Epithelial cell of prostate (primary cell): ENCODE measurements around a stretch of chr9.

- RRBS = no CpG with 5 or more reads among the region's 9 CpGs
Observed at GRCh38 chr9:36999642-37000359, 34.3 kb downstream of the PAX5 start.

DNA sequence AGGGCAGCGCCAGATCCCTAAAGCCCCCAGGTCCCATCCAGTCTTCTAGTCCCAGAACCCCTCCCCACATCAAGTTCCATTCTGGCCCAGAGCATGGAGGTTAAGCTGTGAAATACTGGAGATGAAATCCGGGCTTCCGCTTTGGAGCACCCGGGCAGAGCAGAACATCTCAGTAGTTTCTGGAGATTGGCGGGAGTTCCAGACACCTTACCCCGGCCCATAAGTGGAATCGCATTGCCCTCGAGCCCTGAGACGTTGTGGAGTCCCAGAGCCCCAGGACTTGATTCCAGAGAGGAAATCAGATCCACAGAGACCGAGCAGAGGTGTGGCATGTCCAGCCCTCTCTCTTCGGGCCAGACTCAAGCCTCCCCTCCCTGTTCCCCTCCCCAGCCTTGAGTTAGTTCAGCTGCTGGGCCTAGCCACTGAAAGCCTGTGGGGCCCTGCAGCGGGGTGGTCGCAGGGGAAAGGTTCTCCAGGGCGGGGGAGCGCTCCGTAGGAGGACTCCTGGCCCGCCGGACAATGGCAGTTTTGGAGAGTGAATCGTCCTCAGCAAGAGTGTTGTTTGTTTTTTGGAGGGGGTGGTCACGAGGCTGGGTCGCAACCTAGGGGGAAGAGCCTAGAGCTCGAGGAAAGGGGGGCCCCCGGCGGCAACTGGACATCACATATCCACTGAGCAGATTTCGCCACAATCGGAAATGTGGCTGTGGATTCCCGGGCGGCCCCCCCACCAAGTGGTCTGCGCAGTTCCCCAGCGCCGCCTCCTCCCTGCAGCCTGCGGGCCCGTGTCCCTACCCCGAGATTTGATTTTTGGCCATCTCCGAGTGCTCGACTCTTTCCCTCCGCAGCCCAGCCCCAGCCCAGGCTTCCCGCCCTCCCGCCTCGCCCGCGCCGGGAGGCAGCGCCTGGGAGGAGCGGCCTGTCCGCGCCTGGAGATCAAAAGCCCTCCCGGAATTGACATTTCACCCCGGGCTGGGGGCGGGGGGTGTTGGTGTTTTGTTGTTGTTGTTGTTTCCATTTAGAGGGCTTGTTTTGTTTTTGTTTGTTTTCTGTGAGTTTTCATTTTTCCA, 1.2 kb upstream of the PAX5 start:
- RRBS = 6% methylated on average over 11 of the region's 50 CpGs

DNA sequence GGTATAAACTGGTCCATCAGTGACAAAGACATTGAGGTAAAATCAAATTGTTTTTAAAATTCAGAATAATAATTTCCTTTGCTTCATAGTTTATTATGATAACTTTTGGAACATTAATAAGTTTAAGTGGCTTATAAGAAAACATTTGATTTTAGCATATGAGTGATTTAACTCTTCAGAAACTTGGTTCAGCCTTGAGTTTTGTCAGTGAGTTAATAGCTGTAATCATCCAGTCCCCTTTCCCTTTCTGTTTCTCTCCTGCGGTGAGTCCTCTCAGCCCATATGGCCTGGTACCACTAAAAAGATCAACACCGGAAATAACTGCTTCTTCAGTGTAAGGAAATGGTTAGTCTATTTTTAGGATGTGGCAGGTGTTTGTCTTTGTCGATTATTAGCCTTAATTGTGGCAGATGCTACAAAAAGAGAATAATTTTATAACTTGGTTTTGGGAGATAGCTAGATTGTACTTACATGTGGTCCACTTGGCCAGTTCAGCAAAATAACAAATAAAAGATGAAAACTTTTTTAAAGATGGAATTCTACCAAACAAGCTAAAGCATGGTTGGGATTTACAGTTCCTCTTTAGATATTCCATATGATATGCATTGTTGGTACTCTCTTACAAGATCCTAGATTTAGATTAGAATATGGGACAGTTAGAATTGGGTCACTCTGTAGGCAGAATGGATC, 120.2 kb upstream of the GRHPR start:
- RRBS = no CpG with 5 or more reads among the region's 3 CpGs

DNA sequence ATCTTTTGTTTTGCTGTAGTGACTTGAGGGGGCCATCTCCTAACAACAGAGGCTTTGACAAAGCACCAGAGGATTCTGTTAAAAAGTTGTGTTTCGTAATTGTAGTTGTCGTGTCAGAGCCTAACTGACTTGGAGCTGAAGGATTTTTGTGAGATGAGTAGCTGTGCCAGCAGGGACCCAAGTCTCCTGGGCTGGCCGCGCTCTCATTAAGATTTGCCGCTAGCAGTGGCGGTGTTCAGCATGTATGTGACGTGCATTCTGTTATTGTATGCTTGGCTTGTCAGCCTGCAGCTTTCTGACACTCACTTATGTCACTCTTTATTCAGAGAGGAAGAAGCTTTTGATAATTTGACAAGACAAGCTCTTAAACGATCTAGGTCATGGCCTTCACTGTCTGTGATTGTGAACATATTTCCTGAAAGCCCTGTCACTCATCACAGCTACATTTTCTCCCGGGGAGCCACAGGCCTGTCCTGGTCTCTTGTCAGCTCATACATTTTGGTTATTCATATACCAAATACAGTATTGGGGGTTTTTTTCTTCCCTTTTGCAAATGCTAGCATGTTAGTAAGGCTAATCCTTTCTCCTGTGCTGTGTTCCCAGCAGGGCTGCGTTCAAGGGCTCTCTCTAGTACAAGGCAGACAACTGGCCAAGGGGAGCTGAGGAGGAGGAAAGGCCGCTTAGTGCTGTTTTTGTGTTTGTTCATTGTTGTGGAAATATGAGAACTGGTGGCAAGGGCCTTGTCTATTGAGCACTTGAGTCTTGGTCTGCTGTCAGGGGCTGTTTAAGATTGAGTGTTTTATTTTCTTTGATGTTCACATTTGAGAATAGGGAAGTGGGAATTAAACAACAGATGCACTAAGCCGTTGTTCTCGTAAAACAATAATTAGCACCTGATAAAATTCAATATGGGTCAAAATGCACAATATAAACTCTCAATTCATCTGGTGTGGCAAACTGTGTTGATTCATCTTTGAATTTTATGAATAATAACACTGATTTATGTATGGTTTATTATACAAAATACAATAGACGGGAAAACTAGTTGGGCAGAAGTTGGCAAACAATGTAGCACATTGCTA, 98.0 kb upstream of the GRHPR start:
- RRBS = no CpG with 5 or more reads among the region's 14 CpGs

DNA sequence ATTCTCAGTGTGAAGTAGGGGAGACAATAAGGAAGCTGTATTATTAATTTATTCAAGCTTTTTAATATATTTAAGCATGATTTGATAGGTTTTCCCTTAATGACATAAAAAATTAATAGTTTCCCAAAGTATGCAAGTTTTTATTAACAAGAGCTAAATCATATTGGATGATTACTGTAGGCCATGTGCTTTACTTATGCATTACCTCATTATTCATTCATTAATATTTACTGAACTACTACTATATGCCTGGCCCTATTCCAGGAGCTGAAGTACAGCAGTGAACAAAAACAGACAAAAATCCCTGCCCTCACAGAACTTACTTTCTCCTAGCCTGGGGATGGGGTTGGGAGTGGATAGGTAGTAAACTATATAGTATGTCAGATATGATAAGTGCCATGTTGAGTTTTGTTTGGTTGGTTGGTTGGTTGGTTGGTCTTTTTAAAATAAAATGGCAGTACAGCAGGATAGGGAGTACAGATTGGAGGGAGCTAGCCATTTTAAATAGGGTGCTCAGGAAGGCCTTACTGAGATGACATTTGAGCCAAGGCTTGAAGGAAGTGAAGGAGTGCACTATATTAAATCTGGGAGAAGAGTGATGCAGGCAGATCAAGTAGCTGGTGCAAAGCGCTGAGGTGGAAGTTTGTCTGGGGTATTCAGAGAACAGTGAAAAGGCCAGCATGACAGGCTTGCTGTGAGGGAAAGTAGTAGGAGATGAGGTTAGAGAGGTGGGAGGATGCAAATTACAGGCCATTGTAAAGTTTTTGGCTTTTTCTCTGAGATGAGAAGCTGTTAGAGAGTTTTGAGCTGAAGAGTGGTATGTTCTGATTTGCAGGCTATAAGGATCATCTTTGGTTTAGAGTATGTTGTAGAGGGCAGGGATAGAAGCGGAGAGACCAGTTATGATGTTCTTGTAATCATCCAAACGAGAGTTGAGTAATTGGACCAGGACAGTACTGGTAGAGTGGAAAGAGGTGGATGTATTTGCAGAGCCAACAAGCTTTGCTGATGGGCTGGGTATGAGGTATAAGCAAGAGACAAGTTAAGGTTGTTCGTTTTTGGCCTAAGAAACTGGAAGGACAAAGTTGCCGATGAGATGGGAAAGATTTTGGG, 80.9 kb upstream of the GRHPR start:
- RRBS = no CpG with 5 or more reads among the region's 5 CpGs

- RRBS = no CpG with 5 or more reads among the region's 14 CpGs
Observed at GRCh38 chr9:37440361-37441326, 18.1 kb downstream of the GRHPR start.

- RRBS = no CpG with 5 or more reads among the region's 1 CpG
Observed at GRCh38 chr9:37502422-37502674, 16.6 kb downstream of the POLR1E start.

DNA sequence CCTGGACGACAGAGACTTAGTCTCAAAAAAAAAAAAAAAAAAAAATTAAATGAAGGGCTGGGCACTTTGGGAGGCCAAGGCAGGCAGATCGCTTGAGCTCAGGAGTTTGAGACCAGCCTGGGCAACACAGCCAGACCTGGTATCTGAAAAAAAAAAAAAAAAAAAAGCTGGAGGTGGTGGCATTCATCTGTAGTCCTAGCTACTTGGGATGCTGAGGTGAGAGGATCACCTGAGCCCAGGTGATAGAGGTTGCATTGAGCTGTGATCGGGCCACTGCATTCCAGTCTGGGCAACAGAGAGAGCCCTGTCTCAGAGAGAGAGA, 24.3 kb upstream of the FRMPD1 start:
- RRBS = no CpG with 5 or more reads among the region's 3 CpGs

DNA sequence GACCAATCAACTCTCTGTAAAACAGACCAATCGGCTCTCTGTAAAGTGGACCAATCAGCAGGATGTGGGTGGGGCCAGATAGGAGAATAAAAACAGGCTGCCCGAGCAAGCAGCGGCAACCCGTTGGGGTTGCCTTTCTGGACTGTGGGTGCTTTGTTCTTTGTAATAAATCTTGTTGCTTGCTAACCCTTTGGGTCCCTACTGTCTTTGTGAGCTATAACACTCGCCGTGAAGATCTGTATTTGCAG, 894 bp upstream of the TRMT10B start:
- RRBS = no CpG with 5 or more reads among the region's 6 CpGs

DNA sequence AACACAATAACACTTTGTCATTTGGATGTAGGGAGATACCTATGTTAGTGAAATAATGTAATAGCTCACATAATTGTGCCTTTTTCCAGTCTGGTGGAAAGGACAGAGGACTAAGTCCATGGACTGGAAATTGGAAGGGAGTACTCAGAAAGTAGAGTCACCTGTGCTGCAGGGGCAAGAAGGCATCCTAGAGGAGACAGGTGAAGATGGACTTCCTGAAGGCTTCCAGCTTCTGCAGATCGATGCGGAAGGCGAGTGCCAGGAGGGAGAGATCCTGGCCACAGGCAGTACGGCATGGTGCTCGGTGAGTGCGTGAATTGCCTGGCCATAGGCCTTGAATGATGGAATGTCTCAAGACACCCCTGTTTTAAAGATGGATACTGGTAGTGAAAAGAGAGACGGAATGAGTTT, 8.2 kb downstream of the TRMT10B start:
- RRBS = no CpG with 5 or more reads among the region's 7 CpGs

DNA sequence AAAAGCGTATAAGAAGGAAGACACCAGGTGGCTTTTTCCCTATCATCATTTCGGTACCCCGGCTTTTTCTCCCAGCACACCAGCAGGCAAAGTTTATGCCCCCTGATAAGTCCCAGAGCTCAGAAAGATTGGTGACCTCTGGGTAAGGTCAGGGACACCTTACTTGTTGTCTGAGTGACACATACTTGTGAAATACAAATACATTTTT, 4.6 kb upstream of the SLC25A51 start:
- RRBS = no CpG with 5 or more reads among the region's 3 CpGs

DNA sequence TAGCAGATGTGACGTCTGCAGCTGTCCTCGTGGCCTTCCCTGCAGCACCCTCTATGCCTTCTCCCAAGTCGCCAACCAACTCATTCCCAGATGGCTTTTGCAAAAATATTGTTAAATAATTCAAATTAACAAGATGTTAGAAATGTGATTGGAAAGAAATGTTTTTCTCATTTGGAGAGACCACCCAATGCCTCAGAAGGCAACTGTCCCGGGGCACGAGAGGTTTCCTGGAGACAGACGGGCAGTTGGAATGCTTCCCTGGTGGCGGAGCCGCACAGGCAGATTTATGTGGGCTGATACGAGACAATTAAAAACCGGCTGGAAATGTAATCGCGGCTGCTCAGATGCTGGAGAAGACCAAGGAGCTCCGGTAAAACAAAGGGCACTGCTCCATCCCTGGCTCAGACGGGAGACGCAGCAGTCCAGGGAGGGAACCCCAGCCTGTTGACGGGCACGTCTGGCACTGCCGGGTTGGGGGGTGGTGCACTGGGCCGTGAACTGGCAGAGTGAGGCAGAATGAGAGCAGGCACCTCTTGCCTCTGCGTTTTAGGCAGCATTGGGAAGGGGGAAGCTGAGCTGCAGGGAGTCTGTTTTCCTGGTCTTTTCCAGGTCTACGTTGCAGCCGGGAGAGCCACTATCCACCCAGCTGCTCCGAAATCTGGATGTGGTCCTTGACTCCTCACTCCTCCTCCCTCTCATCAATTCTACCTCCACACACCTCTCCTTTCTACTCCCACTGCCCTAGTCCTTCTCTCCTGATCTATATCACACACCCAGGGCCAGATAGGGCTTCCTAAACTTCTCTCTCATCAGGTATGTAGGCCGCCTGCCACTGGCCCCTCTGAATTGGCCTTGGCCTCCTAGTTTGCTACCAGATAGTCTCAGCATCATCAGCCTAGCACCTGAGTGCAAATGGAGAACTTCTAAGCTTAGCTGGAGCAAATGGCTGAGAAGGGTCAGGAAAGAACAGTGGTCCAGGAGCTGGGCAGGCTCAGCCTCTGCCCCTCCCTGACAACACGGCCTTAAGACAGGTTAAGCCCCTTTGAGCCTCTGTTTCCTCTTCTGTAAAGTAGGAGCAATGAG, 34.8 kb upstream of the SLC25A51 start:
- RRBS = 4% methylated on average over 9 of the region's 25 CpGs

GRCh38 chr9:38001121-38001969, 67.7 kb downstream of the SHB start:
- RRBS = no CpG with 5 or more reads among the region's 13 CpGs

DNA sequence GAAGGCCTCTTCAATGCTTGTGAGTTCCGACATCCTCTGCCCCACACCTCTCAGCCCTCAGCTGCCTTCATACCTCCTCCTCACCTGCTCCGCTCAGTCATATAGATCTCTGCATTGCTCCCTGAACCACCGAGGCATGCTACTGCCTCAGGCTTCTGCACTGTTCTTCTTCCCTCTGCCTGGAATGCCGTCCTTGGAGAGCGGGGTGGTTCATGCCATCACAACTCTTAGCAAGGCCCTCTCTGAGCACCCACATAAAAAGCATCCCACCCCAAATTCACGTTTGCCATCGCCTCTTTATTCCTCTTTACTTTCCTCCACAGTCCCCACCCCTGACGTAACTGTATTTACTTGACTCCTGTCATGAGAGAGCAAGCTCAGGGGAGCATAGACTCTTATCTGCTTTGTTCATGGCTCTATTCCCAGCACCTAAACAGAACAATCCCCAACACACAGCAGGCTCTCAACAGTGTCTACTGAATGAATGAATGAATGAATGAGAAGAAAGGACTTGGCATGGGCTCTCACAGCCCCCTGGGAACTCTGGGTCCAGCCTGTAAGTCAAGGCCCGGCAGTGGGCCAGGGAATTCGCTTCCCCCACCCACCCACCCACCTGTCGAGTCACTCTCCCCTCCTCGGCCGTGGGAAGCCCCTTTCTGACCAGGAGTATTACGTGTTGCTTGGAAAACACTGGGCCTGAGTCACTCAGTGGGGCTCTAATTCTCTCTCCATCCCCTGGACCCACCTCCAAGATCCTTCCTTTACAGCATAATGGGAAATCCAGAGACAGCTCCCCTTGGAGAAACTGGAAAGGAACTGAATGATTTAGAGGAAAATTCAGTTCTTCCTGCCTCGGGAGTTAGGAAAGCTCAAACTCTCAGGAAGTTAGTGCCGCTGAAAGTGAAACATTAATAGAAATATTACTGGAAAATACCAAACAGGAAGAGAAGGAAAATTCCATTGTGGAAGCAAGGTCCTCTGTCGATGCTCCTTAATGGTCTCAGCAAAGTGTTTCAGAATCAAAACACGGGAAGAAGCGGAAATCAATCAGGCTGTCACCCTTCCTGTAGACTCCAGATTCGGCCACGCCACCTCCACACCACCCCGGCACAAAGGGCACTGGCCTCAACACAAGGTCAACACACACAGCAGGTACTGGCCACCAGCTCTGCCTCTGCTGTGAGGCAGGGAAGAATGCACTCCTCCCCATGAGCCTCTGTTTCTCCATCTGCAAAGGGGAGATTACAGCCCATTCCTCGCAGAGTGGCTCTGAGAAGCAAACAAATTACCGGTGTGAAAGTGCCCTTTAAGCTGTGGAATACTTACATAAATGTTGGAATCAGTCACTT, 9.9 kb downstream of the SHB start:
- RRBS = no CpG with 5 or more reads among the region's 24 CpGs

- RRBS = no CpG with 5 or more reads among the region's 4 CpGs
Observed at GRCh38 chr9:38073292-38073722, 4.3 kb upstream of the SHB start.

GRCh38 chr9:38227686-38228090, 158.7 kb upstream of the SHB start:
- RRBS = no CpG with 5 or more reads among the region's 9 CpGs

- RRBS = no CpG with 5 or more reads among the region's 26 CpGs
Observed at GRCh38 chr9:41357644-41358164, 168.6 kb upstream of the ZNG1F start.

DNA sequence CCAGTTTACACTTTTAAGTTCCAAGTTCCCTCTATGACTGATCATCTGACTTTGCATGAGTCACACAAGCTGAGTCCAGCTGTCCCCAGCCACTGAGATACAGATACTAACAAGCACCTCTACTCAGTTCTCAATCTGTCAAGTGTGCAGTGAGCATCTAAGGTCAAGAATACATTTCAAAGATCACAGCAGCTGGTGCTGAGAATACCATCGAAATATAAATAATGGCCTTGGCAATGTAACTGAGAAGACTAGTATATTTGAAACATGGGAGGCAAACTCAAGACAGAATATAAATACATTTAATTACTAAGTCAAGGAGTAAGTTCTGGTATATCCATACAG, 182.3 kb downstream of the SPATA31A6 start:
- RRBS = no CpG with 5 or more reads among the region's 1 CpG

DNA sequence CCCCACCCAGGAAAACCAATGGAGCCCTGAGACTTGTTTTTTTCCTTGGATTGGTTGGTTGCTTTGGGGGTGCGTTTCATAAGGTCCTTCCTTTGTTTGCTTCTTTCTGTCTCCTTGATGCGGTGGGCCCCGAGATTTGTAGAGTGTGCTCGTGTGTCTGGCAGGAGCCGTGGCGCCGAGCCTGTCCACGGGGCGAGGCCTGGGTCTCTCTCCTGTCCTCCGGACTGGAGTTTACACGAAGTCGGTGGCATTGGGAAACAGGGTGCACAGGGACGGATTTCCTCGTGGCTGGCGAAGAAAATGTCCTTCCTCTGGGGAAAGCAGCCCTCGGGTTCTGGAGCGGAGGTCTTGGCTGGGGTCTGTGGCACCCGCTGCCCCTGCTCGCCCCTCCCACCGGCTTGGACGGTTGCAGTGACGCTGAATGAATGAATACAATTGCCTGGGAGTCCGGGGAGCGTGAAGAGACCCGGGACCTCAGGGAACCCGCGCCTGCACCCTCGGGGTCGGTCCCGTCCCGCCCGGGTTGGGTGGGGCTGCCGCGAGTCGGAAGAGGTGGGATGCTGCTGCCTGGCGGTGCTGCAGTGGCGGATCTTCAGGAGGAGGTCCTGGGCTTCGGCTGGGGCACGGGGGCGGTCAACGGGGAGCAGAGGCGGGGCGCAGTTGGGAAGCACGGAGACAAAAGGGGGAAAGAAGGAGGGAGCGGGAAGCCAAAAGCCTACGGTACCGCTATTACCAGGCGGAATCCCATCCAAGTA, 1611.9 kb downstream of the SPATA31A7 start:
- RRBS = no CpG with 5 or more reads among the region's 48 CpGs

- RRBS = no CpG with 5 or more reads among the region's 7 CpGs
Observed at GRCh38 chr9:62880369-62880963, 1690.6 kb downstream of the SPATA31A7 start.